Glomerular endothelial cell (primary cell): ENCODE measurements around the gene C7orf31.

- RAMPAGE, long total RNA: no peak
These were observed 50.4 kb downstream of the PALS2 start for GRCh38 chr7:24623537-24624262.

DNA sequence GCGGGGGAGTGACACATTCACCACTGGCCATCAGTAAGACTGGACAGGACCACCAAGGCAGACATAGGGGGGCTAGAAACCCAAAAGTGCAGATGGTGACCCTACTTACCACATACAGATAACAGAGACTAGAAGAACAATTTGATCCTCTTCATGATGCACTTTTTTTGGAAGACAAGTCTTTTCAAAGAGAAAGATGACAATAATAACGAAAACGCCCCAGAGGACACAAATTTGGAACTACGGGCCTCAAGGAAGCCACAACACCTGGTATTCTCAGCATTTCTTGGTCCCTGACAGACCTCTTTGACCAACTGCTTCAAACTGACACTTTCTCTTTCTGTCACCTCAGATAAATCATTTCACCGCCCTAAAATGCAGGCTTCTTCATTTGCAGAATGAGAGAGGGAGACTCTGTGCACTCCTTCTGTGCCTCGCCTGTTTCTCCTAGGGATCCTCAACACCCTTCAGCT is 41.7 kb downstream of the GSDME start:
- RAMPAGE, long total RNA: no peak

GRCh38 chr7:24755916-24756577 is 1.2 kb downstream of the GSDME start:
- RAMPAGE, long total RNA: no peak

DNA sequence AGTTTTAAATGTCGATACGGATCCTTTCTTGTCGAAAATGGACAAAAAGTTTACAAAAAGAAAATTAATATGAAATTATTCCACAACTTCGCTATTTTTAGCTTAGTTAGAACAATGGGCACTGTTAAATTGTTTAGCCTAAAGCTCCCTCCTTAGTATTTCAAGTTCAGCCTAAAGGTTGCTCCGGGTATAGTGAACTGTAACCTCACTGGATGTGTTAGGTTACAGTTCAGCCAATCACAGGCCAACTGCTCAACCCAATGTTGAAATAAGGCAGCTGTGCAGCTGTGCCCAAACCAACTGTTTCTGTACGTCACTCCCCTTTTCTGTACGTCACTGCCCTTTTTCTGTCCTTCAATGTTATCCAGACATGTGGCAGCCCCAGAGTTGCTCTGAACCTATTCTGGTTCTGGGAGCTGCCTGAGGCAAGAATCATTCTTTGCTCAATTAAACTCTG is 8.0 kb upstream of the GSDME start:
- RAMPAGE, long total RNA: no peak

DNA sequence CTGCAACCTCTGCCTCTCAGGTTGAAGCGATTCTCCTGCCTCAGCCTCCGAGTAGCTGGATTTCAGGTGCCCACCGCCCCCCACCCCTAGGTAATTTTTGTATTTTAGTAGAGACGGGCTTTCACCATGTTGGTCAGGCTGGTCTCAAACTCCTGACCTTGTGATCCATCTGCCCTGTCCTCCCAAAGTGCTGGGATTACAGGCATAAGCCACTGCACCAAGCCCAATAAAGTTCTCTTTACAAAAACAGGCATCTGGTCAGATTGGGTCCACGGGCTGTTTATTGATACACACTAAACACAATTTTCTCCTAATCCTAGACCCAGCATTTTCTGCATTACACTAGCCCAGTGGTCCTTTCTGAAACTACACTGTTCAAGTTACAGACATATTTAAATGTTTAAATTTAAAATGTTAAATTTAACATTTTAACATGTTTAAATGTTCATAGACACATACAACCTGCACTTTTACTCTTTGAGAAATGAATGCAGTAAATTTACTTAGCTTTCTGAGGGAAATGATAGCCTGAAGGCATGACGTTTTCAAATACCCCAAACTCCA is 6.6 kb downstream of the CYCS start:
- RAMPAGE, long total RNA: no peak

GRCh38 chr7:25179516-25180868 is at the start of gene C7orf31:
TSS of gene C7orf31 (minus strand) at chr7:25180354.
- RAMPAGE, long total RNA: no peak

GRCh38 chr7:25700206-25700405 is 451.9 kb upstream of the NFE2L3 start:
- RAMPAGE, long total RNA: no peak

DNA sequence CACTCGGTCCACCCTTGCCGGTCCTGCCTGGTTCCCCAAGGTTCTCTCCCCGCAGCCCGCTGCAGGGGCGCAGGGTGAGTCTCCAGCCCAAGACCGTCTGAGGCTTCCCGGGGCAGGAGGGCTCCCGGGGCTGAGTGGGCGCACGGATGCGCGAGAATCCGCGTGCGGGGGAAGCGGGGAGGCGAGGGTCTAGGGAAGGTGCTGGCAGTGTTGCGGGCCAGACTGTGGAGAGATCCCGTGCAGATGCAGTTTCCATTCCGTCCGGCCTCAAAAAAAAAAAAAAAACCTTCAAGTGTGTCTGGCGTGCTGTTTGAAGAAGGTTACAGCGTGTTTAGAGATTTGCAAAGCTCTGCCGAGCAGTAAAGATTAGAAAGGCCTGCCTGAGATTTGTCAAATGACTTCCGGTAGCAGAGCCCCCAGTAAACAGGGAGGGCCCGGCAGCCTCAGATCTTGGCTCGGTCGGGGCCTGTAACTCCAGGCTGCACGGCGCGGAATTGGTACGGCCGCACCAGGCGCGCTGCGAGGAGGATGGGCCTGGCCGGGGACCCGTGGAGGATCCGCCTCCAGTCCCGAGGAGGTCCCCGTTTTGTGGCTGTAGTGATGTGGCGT is 293.3 kb upstream of the NFE2L3 start:
- RAMPAGE, long total RNA: no peak

DNA sequence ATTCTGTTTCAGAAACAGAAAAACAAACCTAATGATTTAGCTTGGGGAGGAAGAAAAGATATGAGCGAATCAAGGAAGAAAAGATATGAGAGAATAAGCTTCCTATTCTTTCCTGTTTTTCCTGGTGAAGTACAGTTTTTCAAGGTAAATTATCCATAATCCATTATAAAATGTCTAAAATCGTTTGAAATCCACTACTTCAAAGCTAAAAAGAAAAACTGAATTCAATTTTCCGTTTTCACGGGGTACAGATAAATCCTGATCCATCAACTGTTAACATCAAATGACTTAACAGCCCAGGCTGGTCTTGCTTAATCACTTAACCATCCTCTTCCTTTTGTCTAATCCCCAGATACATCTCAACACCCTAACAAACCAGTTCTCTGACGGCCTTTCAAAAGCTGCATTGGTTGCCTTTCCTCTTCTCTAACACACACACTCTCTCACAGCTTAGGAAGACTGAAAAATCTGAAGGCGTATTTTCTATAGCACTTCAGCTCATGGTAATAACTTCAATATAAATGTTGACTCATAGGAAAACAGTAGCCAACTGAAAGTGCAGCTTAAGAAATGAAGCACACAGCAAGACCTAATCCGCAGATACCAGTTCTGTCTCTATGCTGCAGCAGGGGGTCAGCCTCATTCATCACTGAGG is 212.0 kb upstream of the NFE2L3 start:
- RAMPAGE, long total RNA: no peak

GRCh38 chr7:26166914-26167534 is 15.0 kb downstream of the NFE2L3 start:
- RAMPAGE, long total RNA: no peak

DNA sequence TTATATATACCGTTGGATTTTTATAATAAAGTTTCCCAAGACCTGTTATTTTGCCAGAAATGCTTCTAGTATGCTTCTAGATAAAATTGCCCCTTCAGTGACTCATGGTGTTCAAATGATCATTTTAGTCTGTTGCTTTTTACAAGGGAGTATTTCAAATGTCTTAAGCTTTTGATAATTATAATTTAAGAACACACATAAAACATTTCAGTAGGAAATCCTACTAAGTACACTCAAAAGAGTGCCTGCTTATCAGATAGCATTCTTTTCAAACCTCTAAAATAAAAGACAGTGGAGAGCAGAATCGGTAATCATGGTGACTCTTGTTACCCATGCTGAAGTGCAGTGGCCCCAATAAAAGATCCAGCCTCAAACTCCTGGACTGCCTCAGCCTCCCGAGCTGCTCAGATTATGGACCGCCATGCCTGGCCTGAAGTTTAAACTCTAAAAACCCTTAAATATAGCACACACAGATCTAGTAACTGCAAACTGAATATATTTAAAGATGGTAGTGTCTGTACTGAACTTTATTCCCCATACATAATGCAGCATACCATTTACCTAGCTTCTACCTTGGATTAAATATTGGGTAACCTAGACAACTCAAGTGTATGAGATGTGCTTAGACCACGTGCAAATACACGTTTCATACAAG is 13.3 kb downstream of the HNRNPA2B1 start:
- RAMPAGE, long total RNA: no peak

DNA sequence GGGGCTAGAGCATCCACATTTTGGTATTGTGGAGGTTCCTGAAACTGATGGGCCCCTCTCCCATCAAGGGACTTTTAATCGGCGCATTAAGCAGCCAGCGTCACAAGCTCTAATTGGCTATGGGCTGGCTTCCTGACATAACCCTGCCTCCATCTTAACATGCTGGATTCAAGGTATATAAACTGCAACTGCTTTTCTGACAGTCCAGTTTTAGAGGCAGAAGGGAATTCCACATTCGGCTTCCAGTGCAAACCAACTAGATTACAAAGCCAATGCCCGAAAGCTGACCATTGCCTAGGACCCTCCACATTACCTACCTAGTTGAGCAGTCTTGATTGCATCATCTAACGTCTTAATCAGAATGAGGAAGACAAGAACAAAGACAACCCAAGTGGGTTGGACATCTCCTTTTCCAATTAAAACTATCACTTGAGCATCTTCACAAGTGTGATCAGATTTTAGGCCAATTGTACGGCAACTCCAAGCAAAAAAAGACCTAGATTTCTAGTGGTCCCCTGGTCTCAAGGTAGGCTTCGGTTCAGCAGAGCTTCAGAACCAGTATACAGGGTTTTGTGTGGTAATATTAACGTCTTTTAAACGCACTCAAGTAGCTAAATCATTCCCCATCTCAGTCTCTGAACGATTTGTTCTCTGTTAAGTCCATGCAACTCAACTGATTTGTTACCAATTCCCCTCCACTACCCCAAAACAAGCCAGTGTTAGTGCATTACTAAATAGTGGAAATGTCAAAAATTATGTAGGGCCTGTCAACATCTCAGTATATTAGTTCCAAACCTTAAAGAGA is 12.6 kb downstream of the HNRNPA2B1 start:
- RAMPAGE, long total RNA: no peak

DNA sequence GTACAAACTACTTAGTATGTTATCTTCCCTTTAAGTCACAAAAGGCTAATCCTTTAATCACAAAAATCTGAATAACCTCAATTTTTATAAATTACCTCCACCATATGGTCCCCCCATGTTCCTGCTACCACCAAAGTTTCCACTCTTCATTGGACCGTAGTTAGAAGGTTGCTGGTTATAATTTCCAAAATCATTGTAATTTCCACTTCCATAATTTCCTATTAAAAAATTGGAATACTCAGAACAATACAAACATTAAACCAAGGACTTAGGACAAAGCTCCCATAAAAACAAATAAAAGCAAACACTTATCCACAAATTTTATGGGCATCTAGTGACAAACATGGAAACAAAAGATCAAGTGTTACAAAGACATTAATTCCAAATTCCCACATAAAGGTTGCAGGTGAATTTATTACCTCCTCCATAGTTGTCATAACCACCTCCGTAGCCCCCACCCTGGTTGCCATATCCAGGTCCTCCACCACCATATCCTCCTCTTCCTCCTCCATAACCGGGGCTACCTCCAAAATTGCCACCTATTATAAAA is 7.3 kb downstream of the HNRNPA2B1 start:
- RAMPAGE, long total RNA: no peak

DNA sequence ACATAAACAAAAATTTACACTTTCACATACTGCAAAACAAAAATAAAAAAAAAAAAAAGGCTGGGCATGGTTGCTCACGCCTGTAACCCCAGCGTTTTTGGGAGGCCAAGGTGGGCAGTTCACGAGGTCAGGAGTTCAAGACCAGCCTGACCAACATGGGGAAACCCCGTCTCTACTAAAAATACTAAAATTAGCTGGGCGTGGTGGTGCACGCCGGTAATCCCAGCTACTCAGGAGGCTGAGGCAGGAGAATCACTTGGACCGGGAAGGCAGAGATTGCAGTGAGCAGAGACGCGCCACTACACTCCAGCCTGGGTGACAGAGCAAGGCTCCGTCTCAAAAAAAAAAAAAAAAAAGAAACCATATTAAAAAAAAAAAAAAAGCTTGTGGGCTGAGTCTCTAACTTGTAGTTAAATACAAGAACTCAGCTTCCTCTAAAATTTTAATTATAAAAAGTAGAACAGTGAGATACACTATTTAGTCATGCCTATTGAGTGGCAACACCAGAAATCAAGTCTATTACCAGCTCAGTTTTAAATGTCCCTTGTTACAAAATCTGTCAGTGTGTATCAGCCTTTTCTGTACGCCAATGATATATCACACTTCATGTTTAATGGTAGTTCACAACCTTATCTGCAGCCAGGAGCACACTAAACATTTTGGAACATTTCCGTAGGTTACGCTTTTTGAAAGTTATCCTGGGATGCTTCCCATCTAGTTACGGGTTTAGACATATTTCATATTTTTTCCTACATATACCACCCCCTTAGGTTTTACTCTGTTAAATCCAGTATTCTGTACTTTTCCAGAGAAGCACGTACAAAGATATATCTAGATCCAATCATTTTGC is 5.6 kb downstream of the HNRNPA2B1 start:
- RAMPAGE, long total RNA: no peak

DNA sequence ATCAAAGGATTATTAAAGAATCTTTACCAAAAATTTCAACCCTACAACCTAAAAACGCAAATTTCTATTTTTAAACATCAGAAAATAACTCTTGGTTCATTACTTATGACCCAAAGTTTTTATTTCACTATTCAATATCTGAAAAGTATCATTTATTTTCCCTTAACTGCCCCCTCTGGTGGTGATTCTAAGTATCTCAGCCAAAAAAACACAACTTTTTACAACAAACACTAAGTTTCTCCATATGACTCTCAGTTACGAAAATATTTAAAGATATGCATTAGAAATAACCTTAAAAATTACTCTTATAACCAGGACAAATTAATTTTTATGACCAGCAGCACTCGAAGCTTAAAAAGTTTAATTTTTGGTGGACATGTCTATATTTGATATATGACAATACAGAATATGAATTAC is 2.5 kb downstream of the HNRNPA2B1 start:
- RAMPAGE, long total RNA: no peak

DNA sequence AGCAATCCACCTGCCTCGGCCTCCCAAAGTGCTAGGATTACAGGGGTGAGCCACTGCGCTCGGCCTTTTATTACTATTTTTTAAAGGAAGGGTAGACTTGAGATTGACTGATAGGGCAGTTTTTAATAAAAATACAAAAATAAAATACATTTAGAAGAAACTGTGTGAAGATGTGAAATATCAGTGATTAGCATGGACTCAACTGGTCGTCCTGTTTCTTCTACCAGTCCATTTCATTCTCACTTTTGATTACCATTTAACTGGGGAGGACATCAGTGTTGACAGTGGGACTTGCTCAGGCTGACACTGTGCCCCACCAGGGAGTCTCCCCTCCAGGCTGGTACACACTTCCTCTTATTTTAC is 1.8 kb downstream of the SNX10 start:
- RAMPAGE, long total RNA: no peak

- RAMPAGE, long total RNA: no peak
These were observed 107.4 kb downstream of the SNX10 start for GRCh38 chr7:26398796-26399736.

DNA sequence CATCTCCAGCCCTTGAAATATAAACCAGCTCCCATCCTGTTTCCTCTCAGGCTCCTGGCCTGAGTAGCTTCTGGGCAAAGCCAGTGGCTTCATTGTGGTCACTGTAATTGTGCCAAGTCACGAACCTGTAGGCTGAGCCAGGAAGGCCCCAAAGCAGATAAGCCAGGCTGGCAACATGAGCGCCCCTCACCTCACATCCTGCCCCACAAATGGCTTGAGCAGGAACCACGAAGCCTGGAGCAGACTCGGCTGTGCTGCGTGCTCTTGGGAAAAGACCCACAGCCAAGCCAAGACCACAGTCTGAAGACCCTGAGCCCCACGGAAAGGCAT is 258.0 kb downstream of the SNX10 start:
- RAMPAGE, long total RNA: no peak

- RAMPAGE, long total RNA: no peak
These were observed 261.1 kb downstream of the SKAP2 start for GRCh38 chr7:26603307-26603746.

DNA sequence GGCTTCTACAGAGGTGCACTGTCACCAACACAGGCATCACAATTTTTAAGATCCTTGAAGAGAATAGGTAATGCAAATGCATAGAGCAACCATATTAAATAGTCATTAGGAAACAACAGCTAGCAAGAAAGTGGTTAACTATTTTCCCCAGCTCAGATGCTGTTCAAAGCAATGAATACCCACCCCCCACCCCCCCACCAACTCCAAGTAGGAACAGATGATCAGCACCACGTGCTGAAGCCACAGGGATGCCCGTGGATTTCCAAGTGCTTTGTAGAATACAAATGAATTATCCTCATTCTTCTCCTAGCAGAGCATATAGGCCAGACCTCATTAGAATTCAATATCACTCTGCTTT is 205.8 kb downstream of the SKAP2 start:
- RAMPAGE, long total RNA: no peak